Parotid gland (tissue), 1 donor: ENCODE measurements around a stretch of chr10.

DNA sequence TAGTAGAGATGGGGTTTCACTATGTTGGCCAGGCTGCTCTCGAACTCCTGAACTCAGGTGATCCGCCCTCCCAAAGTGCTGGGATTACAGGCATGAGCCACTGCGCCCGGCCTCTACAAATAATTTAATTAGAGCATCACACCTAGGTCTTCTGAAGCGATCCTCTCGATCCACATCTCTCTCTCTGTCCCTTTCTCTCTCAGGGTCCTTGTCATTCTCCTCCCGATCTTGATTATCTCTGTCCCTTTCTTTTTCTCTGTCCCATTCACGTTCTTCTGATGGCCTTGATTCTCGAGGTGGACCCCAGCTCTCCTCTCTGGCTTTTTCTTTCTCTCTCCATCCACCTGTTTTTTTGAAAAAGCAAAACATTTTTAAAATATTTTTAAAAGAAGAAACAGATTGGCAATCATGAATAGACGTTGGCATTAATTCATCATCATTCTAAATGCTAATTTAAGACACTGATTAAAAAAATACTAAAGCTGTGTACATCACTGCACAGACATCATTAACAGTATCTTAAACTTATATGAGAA is 8.7 kb downstream of the NANOS1 start:
- PRO-cap: no peak

GRCh38 chr10:119043802-119044516 is 14.4 kb downstream of the NANOS1 start:
- PRO-cap: no peak

DNA sequence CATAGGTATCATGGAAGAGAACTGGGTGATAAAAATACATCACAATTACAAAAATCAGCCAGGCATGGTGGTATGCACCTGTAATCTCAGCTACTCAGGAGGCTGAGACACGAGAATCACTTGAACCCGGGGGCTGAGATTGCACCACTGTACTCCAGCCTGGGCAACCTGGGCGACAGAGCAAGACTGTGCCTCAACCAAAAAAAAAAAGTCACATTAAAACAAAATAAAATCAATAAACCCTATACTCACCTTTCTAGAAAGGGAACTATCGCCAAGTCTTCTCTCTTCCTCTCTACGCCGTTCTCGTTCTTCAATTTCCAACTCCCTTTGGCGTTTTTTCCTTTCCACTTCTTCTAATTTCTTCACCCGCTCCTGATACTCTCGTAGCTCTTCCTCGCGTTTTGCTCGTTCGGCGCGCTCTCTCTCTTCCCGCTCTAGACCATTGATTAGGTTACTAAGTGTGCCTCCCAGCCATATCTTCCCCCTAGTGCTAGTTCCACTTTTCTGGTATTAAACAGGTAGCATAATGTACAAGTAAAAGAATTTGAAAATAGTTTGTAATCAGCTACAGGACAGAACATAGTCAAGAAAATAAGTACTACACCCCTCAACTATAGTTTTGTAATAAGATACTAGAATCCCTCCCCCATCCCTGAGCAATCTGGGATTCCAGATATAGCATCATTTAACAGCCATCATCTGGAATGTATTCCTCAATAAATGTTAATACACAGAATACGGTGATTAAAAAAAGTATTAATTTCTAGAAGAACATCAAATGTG is 20.2 kb downstream of the NANOS1 start:
- PRO-cap: no peak

- PRO-cap: no peak
These were observed 21.2 kb downstream of the NANOS1 start for GRCh38 chr10:119050402-119051500.

- PRO-cap: no peak
These were observed 7.0 kb downstream of the EIF3A start for GRCh38 chr10:119073374-119074171.

DNA sequence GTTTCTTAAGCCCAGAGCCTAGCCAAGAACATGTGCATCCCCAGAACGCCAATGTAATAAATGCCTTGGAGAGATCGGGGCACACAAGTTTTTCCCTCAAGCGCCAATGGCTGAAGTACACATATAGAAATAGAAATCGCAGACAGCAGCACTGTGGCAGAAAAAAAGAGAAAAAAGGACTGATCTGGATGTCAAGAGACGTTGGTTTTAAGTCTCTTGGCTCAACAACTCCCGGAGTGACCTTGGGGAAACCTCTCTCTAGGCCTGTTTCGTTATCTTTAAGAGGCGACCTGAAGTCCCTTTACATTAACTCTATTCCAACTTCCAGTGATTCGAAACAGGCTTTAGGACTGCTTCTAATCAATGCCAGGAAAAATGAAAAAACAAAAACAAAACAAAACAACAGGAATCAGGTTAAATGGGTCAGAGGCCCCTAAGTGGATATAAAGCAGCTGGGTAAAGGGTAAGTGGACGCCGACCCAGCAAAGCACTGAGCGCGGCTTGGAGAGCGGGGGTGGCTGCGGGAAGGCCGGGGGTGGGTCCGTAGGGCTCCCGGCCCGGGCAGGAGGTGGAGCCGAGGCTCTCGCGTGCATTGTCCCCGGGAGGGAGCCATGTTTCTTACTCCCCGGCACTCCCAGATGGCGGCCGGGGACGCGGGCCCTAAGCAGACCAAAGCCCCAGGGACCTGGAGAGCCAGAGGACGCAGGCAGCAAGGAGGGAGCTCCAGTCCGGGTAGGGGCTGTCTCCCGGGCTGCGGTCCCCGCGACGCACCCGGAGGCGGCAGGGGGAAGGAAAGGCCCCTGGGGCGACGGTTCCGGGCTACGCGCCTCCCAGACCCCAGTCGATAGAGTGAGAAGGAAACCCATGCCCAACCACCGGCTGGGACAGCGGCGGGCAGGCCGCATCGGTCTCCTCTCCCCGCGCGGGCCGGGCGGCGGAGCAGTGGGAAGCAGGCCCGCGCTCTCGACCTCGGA is 721 bp downstream of the EIF3A start:
- PRO-cap: unidirectional peak, plus-strand start at position 631 of the sequence

DNA sequence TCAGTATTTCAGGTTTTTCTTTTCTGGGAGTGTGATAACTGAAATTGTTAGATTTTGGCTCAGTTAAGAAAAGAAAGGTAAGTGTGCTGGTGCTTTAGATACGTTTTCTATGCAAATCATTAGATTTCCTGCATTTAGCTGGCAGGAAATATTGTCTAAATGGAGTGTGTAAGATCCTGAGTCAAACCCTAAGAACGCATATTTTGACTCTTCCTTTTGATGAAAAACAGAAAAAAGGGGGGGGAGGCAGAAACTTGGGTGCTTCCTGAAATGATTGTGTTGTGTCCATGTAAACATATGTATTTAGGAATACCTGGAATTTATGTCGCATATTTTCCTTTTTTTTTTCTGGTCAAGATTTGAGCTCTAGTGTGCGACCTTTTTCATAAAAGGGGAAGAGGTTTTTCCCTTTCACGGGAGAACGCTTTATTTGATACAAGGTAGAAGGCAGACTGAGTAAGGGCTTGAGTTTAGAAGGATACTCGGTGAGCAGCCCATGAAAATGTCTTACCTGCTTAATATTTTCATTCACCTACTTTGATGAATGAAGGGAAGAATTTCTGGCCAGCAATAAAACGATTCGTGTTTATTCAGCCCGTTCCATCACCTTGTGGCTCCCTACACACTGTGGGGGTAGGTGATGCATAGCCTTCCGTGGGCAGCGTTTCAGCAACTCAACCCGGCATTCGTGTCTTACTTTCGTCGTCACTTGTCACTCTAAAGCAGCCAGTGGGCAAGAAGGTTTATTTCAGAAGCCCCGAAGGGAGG is 1.4 kb downstream of the GRK5 start:
- PRO-cap: unidirectional peak, minus-strand start at position 617 of the sequence

DNA sequence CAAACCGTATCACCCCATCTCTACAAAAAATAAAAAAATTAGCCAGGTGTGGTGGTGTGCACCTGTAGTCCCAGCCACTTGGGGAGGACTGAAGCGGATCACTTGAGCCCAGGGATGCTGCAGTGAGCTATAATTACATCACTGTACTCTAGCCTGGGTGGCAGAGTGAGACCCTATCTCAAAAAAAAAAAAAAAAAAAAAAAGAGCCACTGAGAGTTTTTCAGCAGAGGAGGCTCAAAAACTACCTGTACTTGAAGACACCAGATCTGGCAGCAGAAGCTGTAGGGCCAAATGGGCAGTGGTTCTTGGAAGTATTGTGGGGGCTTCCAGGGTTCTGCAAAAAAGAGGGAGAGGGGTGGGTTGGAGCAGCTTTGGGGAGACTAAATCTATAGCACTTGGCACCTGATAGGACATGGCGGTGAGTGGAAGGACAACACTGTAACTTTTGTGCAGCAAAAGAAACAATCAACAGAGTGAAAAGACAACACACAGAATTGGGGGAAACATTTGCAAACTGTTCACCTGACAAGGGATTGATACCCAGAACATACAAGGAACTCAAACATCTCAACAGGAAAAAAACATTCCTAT is 23.4 kb downstream of the GRK5 start:
- PRO-cap: no peak

- PRO-cap: no peak
These were observed 43.6 kb downstream of the GRK5 start for GRCh38 chr10:119250630-119251626.

DNA sequence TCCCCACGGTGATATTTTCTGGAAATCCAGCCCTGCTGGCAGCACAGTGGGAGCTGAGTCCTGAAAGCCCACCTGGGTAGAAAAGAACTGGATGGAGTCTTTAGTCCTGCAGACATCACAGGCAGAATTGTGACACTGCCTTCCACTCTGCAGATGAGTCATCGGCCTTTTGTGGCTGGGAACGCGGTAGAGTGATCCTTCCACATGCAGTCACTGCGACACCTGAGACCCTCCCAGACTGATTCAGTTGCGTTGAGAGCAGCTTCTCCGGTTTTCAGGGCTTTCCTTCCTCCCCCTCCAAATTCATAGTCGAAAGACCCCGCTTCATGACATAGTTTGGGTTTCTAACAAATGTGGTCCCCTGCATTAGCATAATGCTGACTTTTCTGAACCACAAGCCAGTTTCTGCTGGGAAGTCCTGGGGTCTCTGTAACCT is 108.2 kb downstream of the GRK5 start:
- PRO-cap: no peak

- PRO-cap: no peak
These were observed 123.0 kb downstream of the GRK5 start for GRCh38 chr10:119330248-119330795.

DNA sequence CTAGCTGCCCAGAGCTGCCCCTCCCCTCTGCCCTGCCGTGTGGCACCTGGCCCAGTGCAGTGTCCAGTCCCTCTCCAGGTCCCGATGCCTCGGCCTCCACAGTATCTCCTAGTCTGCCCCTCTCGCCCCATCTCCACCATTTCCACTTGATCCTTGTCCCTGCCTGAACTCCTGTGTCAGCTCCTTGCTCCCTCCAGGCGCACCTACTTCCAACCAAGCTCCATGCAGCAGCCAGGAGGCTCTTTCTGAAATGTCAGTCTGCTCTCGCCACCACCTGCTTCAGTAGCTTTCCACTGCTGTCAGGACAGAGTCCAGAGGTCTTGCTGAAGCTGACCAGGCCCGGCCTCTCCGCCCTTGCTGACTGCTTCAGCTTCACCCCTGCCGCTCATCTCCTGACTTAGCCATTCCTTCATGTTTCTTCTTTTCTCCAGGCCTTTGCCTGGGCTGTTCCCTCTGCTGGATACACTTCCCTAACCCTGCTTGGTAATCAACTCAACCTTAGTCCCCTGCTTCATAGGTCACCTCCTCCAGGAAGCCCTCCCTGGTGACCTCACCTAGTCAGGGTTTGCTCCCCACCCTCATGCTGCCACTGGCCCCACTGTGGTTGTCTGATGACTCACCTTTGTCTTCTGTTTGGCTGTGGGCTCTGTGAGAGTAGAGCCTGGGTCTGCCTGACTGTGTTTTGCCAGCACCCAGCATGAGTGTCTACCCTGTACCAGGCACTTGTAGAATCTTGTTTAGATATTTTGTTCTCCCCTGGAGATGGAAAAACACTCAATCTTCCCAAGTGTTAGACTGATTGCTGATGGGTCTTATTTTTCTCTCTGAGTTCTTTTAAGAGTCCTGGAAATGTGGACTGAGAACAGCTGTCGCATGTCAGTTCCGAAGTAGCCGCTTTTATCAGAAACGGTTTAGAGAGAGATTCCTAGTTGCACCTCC is 133.9 kb downstream of the GRK5 start:
- PRO-cap: no peak

DNA sequence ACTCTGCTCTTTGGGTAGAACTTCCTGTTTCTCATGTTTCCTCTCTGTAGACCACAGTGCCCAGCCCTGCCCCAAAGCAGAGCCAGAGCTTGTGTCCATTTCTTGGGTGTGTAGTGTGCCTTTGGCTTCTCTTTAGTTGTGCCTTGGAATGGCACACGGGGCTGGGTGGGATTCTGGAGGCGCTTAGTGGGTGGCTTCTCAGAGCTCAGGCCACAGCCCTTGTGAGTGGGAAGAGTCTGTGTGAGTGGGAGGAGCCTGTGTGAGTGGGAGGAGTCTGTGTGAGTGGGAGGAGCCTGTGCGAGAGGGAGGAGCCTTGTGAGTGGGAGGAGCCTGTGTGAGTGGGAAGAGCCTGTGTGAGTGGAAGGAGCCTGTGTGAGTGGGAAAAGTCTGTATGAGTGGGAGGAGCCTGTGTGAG is 152.8 kb downstream of the GRK5 start:
- PRO-cap: no peak

- PRO-cap: no peak
These were observed 162.0 kb downstream of the GRK5 start for GRCh38 chr10:119369053-119370017.

DNA sequence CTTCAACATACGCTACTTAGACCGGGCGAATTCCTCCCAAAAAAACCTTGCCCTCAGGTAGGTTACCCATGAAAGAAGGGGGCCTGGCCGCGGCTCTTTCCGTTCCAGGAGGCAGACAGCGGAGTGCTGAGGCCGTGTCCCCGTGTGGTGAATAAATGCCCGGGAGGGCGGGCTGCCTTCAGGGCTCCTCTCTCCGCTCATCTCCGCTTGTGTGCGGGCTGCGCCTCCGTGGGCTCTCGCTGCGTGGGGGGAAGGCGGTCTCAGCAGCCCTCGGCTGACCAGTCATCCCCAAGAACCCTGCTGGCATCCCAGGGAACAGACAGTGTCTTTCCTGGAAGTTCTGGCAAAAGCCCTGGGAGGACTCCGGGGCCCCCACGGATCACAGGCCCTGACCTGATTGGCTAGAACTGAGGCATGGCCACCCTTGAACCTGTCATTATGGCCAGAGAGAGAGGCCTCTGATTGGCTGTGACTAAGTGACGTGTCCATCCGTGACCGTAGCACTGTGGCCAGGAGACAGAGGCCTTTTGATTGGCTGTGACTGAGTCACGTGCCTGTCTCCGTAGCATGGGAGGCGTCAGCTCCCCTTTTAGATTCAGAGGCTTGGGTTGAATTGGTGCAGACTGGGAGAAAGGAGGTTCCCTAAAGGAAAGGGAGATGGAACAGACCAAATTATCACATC is 163.9 kb downstream of the RGS10 start:
- PRO-cap: no peak

DNA sequence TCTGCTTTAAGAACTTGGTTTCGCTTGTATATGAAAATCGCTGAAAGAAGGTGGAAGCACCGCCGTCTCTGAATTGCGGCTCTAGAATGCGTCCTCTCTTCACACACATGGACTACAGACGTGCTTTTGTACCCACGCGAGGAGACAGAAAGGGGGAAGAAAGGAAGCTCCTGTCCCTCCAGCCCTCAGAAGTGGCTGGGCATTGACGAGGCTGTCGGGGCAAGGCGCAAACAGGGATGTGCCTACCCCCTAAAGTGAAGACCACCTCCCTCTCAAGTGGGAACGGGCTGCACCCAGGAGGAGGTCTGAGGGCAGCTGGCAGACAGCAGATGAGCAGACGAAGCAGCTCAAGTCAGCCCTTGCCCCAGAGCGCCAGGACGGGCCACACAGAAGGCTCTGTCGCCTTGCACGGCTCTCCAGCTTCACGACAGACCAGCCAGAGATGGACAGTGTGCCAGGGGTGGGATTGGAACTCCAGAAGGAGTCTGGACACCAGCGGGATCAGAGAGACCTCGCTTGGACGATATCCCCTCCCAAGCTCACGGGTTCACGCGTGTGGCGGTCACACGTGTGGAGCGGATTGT is 36.5 kb downstream of the RGS10 start:
- PRO-cap: no peak

DNA sequence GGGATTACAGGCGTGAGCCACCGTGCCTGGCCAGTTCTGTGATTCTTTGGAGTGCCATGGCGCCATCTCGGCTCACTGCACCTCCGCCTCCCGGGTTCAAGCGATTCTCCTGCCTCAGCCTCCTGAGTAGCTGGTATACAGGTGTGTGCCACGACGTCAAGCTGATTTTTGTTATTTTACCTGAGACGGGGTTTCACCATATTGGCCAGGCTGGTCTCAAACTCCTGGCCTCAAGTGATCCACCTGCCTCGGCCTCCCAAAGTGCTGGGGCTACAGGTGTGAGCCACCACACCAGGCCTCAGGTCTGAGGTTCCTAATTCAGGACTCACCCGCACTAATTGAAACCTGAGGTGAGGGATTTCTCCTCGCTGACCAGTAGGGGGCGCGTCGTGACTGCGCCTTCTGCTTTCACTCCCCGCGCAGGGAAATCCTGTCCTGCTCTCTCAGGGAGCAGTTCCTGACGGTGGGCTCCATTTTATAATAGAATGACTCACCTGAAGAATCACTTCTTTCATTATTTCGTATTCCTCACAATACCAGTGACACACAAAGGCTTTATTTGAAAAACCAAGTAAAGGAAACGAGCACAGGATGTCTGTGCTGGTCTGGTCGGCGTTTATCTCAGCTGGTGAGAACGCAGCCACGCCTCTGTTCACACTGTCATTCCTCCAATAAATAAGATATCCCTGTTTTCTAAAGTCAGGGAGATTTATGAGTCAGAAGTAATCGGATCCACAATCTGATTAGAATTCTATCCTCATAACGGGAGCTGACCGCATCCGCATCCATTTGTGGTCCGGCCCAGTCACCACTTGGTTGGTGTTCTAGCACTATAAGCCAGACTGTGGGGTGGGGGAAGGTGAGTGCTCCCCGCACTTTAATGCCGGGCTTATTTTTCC is 35.3 kb downstream of the BAG3 start:
- PRO-cap: no peak

GRCh38 chr10:119705550-119705840 is 20.4 kb upstream of the INPP5F start:
- PRO-cap: no peak

- PRO-cap: no peak
These were observed 60.2 kb downstream of the INPP5F start for GRCh38 chr10:119785986-119786613.

- PRO-cap: no peak
These were observed 34.2 kb downstream of the MCMBP start for GRCh38 chr10:119838311-119838943.